Bronchus (tissue), 1 donor: ENCODE measurements around a stretch of chr16.

DNA sequence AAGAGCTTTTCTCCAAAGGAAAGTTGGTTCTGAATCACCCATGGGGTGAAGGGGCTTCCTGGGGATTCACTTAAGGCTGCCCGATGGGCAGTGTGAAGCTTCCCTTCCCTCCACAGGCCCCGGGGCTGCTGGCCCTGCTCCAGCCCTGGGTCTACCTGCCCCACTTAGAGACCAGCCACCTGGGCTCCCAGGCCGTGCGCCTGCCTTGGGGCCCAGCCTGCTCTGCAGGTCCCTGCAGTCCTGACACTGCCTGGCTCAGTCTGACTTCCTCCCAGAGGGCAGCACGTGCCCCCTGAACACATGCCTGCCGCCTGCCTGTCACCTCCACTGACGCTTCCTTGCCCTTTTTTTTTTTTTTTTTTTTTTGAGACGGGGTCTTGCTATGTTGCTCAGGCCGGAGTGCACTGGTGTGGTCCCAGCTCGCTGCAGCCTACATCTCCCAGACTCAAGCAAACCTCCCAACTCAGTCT is 72.6 kb downstream of the SOCS1 start:
- PRO-cap = no peak

DNA sequence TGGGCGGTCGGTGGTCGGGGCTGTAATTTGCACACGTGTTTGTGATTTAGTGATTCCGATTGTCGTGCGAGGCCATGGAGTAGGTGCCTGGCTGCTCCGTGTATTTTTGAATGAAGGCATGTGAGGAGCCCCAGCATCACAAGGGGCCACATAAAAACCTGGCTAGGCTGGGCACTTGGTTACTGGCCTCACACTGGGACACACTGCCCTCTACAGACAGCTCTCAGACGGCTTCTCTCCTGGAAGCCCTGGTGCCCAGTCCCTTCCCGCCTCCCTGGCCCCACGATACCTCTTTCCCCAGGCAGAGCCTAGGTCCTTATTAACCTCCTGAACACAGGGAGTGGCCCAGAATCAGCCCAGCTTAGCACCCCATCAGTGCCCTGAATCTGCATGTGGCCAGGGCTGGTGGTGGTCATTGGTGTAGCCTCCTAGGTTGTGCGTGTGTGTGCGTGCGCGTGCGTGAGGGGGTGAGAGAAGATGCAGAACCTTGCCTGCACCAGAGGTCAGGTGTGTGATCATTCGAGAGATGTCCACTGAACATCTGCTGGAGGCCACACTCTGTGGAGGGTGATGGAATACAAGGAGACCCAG is 1.3 kb upstream of the SOCS1 start:
- PRO-cap = no peak

DNA sequence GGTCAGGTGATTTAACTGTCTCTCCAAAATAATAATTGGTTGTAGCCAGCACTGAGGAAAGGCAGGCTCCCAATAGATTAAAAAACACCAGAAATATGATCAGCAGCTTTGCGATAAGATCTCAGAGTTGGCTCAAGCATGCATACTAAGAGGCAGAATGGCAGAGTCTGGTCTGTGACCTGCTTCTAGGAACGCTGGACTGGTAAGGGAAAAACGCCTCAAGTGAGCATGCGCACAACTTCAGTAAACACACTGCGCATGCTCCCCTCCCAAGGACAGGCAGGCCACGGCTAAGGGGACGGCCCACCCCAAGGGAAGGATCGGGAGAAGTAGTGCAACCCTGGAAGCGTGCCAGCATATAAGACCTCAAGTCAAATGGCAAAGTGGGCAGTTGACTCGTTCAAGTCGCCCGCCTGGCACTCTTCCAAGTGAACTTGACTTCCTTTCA is 22.3 kb upstream of the PRM1 start:
- PRO-cap = bidirectional peak, plus-strand start at position 273 of the sequence, minus-strand start at position 204 of the sequence

DNA sequence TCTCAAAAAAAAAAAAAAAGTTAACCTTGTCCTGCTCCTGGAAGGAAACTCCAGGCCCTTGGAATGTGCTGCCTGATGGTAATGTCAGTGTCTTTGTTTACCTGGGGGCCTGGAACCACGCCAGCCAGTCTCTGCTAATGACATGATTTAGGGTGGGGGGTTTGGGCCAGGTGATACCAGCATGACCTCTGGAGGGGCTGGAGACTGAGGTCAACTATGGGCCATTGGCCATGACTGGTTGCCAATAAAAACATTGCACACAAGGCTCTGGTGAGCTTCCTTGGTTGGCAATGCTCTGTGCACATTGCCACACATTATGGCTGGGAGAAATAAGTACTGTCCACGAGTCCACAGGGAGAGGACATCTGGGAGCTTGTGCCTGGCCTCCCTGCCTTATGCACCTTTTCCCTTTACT is 7.2 kb upstream of the ENSG00000188897 start:
- PRO-cap = no peak

DNA sequence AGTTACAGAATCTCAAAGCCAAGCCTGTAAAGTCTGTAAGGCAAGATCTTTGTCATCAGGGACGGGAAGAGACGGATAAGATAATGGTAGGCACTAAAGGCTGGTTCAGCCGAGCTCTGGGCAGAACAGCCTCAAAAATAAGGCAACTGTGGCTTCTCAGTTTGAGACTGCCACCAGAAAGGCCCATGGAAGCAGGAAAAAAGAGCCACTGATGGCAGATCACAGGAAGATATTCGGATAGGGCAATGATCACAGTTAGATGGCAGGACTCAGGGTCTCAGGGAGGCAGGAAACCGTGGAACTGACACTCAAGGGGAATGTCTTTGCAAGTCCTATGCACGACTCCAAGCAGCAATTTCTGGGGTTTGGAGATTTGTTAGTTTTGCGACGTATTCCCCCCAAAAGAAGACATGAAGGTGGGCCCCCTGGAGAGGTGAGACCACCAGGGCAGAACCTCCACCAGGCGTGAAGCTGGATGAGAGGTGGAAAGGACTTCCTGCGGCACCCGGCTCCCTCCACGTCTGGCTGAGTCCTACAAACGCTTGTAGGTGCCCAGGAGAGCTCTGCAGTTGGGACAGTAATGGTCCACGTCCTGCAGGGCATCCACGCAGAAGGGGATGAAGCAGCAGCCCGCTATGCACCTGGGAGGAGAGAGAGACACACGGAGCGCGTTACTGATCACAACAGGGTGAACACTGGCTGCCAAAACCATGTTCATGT is 22.2 kb upstream of the ENSG00000188897 start:
- PRO-cap = no peak

DNA sequence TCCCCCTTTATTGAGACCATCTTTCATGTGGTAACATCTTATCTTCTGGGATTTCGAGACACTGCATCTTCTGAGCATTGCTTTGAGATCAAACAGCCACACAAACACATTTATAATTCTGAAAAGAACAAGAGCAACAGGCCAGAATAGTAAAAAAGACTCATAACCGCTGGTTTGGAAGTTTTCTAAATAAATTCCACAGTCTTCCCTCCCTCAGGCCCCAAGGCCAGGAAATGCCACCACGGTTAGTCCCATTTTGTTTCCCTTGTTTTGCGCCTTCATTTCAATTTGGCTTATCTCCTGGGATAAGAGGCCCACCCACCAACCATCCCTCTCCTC is 25.3 kb downstream of the LITAF start:
- PRO-cap = no peak

GRCh38 chr16:11585272-11586453 is 1.1 kb downstream of the LITAF start:
- PRO-cap = bidirectional peak, plus-strand start at chr16:11585906, minus-strand start at chr16:11585604

DNA sequence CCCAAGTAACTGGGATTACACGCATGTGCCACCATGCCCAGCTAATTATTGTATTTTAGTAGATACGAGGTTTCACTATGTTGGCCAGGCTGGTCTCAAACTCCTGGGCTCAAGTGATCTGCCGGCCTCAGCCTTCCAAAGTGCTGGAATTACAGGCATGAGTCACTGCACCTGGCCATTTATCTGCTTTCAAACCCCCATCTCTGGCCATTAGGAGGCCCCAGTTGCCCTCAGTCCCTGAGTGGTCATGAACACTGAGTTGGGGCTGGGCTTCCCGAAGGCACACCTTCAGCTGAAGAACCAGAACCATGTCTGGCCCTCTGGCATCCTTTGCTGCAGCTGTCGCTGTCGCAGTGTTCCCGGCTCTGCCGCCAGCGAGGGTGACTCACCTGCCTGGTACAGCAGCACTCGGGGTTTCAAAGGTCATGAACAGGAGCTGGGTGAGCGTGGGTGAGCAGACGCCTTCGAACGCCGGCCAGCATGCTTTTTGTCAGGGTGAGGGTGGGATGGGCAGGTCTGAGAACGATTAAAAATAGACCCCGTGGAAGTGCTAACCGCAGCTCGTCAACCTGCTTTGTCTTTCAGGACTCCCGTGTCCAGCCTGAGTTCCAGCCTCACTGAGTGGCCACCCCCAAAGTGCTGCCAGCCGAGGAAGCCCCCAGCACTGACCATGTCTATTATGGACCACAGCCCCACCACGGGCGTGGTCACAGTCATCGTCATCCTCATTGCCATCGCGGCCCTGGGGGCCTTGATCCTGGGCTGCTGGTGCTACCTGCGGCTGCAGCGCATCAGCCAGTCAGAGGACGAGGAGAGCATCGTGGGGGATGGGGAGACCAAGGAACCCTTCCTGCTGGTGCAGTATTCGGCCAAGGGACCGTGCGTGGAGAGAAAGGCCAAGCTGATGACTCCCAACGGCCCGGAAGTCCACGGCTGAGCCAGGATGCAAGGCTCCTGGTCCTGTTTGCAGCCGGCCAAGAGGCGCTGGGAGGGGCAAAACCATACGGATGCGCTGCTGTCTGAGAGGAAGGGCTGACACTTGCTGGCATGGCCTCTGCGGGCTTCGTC is 7.5 kb downstream of the SNN start:
- PRO-cap = bidirectional peak, plus-strand start at position 326 of the sequence, minus-strand start at position 367 of the sequence

- PRO-cap = unidirectional peak, plus-strand start at chr16:11793742
Measured at GRCh38 chr16:11793482-11794265, 3.4 kb downstream of the ZC3H7A start.

DNA sequence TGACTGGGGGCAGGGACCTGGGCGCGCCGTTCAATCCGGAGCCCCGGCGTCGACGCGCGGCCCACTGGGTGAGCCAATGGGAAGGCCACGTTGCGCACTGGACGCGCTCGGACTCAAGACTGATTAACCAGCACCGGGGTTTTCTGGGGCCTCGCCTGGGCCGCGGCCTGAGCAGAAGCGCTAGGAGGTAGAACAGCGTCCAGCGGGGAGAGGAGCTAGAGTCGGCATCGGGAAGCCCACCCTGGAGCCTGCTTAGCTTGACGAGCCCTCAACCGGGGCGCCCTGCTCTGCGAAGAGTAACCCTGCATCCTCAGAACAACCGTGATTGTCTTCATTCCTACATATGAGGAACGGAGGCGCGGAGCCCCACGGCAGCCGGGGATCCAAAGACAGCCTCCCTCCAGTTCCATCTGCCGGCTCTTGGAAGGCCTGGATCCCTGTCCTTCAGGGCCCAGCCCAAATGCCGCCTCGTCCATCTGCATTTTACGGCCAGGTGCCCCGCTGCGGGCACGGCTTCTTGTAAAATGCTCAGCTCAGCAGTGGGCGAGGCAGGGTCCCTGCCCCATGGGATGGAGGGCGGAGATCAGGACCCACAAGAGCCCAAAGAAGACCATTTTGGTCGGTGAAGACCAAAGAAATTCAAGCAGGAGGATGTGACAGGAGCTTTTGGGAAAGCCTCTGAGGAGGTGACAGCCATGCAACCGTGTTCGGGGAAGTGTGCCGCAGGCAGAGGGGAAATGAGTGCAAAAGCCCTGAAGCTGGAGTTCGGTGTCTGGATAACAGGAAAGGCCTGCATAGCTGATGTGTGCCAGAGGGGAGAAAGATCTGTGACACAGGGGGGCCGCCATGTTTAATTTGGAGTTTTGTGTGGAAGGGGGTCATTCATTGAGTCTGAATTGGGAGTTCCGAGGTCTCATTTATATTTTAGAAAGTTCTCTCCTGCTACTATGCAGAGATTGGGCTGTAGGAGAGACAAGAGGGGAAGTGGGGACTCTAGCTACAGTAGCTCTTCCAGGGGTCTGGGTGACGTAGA is 632 bp upstream of the ZC3H7A start:
- PRO-cap = bidirectional peak, plus-strand start at position 151 of the sequence, minus-strand start outside the sequence

GRCh38 chr16:11800314-11800676 is 3.2 kb upstream of the ZC3H7A start:
- PRO-cap = no peak

GRCh38 chr16:11896315-11897037 is 19.3 kb downstream of the GSPT1 start:
- PRO-cap = no peak

- PRO-cap = no peak
Measured at GRCh38 chr16:12041535-12041921, 65.0 kb downstream of the SNX29 start.

DNA sequence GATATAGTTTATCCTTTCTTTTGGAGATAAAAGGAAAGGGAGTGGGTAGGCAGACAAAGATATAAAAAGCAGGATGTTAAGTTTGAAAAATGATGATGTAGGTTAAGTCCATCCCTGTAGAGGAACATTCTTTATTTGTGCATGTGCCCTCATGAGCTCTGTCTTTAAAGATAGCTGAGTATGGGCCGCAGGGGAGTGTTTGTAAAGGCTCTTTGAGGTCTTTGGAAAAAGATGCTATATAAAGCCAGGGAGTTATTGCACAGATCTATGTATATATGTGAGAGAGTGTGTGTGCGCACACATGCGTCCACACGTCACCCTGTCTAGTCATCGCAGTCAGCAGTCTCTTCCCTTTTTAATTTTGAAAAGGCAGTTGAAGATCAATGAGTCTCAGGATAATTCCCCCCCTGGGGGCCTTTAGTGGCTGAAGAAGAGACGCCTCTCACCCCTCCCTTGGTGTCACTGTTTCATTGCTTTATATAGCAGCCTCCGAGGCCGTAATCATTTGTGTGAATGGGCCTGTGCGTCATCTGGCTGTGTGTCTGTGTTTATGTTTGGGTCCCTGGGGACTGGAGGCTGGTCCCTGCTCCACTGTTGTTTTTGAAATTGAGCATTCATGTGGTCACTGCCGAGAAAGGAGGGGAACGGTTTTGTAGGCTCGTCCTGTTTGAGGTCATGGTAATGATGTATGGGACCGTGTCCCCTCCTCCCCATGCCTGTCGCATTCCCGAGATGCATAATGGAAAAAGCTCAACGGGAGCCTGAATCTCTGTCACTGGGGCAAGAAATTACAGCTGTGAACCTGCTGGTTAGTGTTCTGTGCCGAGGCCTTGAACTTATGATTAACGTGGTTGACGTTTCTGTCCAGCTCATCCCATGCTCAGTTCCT is 143.8 kb downstream of the SNX29 start:
- PRO-cap = no peak

GRCh38 chr16:12232560-12233161 is 256.1 kb downstream of the SNX29 start:
- PRO-cap = no peak

GRCh38 chr16:12245924-12246400 is 269.4 kb downstream of the SNX29 start:
- PRO-cap = no peak

DNA sequence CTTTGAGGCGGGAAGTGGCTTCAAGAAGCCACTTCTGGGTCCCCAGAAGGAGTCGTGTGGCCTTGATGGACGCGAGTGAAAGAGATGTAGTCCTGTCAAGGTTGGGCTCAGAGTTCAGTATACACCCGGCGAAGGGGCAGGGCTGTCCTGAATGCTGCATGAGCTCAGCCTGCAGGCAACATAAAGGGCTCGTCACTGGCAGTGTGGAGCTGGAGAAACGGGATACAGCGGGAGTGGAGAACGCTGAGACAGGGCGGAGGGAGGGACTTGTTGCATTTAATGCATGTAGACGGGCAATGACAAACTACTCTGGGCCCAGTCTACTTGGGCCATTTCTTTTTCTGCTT is 313.2 kb downstream of the SNX29 start:
- PRO-cap = no peak

DNA sequence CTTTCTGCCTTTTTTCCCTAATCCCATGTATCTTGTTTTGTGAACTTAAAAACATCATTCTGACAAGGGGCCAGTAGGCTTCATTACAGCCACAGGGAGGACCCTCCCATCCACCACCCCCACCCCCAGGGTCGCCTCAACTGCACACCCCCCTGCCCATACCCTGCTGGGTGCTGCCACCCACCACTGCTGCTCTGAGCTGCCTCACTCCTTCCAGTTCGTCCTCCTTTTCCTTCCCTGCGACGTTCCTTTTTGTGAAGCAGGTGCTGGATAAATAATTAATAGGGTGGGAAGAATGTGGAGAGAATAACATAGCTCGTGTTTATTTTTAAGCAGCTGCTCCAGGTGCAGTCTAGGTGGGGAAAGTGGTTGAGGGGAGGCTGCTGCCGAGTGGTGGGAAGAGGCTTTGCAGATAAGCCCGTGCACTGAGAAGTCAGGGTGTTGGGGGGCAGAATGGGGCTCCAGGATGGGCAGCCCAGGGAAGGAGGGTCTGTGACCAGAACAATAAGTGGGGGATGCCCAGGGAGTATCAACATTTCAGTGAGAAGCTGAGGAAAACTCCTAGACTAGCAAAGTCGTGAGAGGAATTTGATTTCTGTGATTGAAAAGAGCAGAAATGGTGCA is 300.6 kb downstream of the CPPED1 start:
- PRO-cap = bidirectional peak, plus-strand start at position 355 of the sequence, minus-strand start at position 231 of the sequence

GRCh38 chr16:12532811-12533281 is 270.8 kb downstream of the CPPED1 start:
- PRO-cap = no peak

- PRO-cap = no peak
Measured at GRCh38 chr16:12753101-12753834, 50.4 kb downstream of the CPPED1 start.